ENCODE measurements around a stretch of chr12.

- PRO-cap = no peak
Measured at GRCh38 chr12:124453982-124454578, 113.3 kb downstream of the NCOR2 start.

DNA sequence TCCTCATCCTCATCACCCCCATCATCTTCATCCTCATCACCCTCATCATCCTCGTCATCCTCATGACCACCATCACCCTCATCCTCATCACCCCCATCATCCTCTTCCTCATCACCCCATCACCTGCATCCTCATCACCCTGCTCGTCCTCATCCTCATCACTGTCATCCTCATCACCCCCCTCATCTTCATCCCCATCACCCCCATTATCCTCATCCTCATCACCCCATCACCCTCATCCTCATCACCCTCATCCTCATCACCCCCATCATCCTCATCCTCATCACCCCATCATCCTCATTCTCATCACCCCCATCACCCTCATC is 100.4 kb downstream of the NCOR2 start:
- PRO-cap = no peak

- PRO-cap = no peak
Measured at GRCh38 chr12:124469404-124469954, 97.9 kb downstream of the NCOR2 start.

DNA sequence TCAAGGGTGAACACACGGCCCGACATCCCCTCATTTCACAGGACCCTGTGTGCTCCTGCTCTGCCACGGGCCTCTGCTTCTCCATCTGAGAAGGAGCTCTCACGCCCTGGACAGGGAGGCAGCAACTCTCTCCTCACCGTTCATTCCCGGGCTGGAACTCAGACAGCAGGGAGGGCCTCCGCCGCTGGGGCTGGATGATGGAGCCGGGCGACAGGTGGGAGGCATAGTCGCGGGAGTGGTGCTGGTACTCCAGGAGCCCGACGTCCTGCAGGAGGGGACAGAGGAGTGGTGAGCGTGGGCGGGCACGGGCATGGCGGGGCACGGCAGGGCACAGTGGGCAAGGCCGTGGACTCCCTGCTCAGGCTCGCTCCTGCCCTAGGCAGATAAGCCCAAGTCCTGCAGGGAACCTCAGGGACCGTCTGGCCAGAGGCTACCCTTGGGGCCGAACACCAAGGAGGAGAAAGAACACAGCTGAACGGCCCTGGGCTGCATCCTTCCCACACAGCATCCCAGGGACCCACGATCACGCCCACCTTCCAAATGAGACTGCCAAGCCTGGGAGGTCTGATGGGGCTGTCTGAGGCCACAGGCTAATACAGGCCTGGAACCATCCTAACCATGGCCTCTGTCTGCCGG is 81.0 kb downstream of the NCOR2 start:
- PRO-cap = no peak

DNA sequence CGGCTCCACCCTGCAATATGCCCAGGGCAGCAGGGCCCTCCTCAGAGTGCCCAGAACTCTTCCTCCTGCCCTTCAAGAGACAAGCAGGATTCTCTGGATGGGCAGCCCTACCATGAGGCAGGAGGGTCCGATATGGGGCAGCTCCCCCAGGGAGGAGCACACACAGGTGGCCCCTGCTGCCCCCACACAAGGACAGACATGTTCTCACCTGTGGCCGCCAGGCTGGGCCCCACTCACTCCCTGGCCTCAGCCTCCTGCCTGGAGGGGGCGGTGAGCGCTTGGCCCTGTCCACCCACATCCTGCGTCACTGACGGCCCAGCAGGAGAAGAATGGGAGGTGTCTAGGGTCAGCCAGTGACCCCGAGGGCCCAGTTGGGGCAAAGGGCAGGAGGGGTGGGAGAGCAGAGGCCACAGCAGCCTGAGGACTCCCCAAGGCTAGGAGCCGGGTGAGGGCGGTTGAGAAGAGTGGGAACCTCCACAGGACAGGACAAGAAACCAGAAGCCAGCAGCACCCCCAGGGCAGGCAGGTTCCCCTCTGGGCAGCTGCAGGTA is 74.5 kb downstream of the NCOR2 start:
- PRO-cap = no peak

GRCh38 chr12:124515834-124516406 is 51.5 kb downstream of the NCOR2 start:
- PRO-cap = no peak

GRCh38 chr12:124519395-124519714 is 48.1 kb downstream of the NCOR2 start:
- PRO-cap = no peak

GRCh38 chr12:124543012-124543810 is 24.2 kb downstream of the NCOR2 start:
- PRO-cap = bidirectional peak, plus-strand start at chr12:124543403, minus-strand start at chr12:124543299

DNA sequence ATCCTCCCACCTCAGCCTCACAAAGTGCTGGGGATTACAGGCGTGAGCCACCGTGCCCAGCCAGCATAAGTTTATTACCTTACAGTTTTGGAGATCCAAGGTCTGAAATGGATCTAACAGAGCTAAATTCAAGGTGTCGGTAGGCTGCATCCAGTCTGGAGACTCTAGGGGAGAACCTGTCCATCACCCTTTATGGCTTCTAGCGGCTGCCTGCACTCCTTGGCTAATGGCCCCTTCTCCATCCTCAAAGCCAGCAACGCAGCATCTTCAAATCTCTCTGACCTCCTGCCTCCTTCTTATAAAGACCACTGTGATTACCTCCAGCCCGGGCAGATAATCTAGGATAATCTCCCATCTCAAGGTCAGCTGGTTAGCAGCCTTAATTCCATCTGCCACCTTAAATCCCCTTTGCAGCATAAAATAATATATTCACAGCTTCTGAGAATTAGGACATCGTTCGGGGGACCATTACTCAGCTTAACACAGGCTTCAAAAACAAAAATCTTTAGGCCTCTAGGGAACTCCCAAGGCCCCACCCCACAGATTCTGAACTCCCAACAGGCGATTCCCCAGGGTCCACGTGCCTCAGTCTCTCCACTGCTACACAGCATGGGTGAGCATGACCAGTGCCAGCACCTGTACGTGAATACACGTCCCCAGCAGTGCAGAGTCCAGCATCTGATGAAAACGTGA is 14.3 kb downstream of the NCOR2 start:
- PRO-cap = no peak

DNA sequence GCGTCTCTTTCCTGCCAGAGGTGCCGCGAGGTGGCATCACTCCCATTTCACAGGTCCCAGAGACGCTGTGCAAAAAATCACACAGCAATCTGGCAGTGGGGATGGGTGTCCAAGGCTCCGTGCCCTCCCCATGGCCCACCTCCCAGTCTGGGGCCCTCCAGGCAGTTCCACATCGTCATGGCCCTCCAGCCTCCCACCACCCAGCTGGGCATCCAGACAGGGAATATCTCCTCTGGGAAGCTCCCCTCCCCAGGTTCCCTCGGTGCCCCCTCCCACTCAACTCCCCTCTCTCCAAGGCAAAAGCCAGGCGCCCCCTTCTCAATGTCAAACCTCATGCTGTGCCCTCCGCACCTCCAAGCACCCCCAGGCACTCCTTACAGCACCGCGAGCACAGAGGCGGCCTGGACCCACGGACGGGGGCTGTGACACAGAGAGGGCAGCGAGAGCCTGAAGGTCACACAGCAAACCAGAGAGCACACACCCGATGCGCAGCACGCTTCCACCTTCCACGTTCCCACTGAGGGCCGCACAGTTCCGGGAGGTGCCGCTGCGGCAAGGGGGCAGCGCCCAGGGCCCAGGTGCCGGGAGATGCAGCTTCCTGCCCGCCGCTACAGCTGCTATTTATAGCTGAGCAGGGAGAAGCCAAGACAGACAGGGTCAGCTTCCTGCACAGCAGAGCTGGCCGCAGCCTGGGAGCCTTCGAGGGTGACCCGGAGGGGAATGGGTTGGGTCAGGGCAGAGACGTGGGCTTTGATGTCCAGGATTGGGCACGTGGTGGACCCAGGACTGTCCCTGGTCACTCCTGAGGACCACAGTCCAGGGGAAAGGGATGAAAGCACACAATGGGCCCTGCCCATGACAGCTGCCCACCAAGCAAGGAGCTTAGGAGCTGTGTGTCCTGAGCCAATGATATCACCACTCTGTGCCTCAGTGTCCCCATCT is 12.9 kb downstream of the NCOR2 start:
- PRO-cap = no peak

GRCh38 chr12:124557964-124558163 is 9.5 kb downstream of the NCOR2 start:
- PRO-cap = no peak

GRCh38 chr12:124565818-124566141 is 1.6 kb downstream of the NCOR2 start:
- PRO-cap = no peak

DNA sequence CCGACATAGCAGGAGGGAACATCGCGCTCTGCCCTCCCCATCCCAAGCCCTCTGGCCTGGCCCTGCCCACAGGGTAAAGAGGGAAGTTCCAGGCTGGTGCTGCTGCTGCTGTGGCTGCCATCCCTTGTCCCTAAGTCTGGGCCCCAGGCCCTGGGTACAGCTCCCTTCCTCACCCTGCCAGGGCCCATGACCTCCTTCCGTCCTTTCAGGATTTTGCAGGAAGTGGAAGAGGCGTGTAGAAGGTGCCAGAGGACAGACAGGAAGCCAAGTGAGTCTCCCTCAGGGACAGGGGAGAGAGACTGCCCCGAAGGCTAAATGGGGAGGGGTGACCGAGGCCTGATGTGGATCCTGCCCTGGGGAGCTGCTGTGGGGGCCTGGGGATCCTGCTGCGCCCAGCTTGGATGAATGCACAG is 14.7 kb upstream of the NCOR2 start:
- PRO-cap = no peak

- PRO-cap = no peak
Measured at GRCh38 chr12:124604264-124604864, 37.0 kb upstream of the NCOR2 start.

DNA sequence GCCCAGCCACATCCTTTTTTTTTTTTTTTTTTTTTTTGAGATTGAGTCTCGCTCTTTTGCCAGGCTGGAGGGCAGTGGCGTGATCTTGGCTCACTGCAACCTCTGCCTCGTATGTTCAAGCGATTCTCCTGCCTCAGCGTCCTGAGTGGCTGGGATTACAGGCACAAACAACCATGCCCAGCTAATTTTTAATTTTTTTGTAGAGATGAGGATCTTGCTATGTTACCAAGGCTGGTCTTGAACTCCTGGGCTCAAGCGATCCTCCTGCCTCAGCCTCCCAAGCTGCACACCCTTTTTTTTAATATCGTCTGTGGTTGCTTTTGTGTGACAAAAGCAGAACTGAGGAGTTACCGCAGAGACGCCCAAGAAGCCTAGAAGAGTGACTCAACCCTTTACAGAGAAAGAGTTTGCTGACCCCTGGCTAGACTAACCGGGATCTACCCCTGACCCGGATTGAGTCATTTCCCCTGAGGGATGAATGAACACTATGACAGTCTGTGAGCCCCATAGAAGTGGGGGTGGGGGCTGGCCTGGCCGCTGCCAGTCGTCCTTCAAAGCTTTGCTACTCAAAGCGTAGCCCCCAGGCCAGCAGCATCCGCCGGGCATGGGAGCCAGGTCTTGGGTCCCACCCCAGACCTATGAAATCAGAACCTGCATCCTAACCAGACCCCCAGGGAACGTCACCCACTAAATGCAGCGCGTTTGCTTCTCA is 113.9 kb upstream of the NCOR2 start:
- PRO-cap = no peak

GRCh38 chr12:124694597-124695444 is 127.4 kb upstream of the NCOR2 start:
- PRO-cap = unidirectional peak, plus-strand start at chr12:124695024

DNA sequence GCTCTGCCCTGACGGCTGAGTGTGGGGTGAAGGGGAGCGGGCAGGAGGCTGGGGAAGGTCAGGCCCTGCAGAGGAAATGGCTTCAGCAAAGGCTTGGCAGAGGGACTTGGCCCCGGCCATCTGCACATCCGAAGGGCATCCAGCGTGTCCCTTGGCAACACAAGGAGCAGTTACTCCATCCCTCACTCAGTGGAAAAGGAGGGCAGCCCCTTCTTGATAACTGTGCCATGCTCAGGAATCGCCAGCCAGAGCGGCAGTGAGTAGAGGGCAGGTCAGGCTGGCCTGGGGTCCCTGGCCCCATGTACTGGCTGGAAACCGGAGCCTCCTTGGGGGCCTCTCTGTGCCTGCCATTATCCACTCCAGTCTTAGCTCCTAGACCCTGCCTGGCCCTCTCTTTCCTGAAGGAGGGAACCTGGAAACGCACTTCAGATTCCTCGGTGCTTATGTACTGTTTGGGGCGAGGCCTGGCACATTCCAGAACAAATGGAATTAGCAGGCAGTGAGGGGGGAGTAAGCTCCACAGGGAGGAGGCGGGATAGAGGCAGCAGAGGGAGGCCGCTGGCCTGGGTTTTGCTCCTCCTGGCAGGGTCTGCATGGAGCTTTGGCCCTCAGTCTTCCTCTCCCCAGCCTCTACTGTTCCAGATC is 133.6 kb upstream of the NCOR2 start:
- PRO-cap = no peak

GRCh38 chr12:124740577-124741160 is 123.0 kb downstream of the SCARB1 start:
- PRO-cap = no peak

DNA sequence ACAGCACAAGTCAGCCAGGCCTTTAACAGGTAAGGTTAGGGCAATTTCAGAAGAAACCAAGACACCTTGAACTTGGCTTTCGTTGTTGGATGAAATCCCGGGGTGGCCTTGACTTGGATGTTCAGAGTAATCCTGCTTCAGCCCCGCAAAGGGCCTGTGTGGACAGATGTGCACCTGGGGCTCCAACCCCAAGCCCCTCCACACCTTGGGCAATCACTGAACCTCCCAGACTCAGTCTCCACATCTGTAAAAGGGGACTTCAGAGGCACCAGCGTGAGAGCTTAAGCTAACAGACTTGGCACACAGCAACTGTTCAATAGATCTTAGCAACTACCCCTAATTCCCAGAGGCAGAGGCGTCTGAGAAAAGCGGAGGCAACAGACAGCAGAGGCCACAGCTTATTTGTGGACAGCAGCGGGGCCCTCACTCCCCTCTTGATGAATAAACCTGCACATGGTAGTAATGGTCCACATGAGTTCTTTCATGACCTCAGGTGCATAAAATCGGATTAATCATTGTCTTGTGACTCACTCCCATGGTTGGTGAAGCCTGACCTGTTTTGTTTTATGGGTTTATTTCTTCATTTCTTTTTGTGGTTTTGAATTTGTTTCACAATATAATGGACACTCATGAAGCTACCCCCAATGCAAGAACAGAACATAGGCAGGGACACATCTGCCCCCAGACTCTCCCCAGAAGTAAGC is 116.4 kb downstream of the SCARB1 start:
- PRO-cap = no peak

DNA sequence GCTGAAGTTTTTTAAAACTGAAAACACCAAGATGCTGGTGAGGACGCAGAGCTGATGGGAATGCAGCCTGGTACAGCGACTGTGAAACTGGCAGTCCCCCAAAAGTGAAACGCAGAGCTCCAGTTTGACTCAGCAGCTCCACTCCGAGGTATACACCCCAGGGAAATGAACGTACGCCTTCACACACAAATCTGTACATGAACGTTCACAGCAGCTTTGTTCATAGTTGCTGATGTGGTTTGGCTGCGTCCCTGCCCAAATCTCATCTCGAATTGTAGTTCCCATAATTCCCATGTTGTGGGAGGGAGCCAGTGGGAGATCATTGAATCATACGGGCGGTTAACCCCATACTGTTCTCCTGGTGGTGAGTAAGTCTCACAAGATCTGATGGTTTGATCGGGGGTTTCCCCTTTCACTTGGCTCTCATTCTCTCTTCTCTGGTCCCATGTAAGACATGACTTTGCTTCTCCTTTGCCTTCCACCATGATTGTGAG is 89.0 kb downstream of the SCARB1 start:
- PRO-cap = bidirectional peak, plus-strand start at position 426 of the sequence, minus-strand start at position 274 of the sequence